Metastatic Breast Carcinoma in the Brain (tissue), 10 donors: ENCODE results near the genes TOP2A, SMARCE1, KRT20 and KRTAP9-1.

GRCh38 chr17:40178430-40178698 is 1.1 kb downstream of the RAPGEFL1 start:
- PRO-cap, 10 experiments = no peak in any of the 10 experiments

DNA sequence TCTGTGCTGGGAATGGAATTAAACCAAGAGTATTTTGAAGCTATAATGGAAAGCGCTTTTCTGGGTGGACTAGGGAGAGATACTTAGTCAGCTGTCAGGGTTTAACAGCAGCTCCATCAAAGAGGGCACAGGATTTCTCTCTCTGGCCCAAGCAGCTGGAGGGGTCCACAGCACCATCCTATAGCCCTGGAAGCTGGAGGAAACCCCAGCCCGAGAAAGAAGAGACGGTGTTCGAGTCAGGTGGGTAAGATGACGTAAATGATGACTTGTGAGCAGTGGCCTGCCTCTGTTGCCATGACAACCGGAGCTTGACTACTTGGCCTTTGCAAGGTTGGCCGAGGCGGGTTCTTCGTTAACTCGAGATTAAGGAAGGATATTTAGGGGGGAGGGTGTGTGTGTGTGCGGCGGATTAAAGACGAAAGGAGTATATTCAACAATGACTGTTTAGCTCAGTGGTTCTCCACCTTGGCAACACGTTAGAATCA is 531 bp upstream of the WIPF2 start:
- PRO-cap, 10 experiments = peak in 4 of 10 experiments; most common plus-strand start position 300 of the sequence (in 2); most common minus-strand start position 212 of the sequence (in 2)

DNA sequence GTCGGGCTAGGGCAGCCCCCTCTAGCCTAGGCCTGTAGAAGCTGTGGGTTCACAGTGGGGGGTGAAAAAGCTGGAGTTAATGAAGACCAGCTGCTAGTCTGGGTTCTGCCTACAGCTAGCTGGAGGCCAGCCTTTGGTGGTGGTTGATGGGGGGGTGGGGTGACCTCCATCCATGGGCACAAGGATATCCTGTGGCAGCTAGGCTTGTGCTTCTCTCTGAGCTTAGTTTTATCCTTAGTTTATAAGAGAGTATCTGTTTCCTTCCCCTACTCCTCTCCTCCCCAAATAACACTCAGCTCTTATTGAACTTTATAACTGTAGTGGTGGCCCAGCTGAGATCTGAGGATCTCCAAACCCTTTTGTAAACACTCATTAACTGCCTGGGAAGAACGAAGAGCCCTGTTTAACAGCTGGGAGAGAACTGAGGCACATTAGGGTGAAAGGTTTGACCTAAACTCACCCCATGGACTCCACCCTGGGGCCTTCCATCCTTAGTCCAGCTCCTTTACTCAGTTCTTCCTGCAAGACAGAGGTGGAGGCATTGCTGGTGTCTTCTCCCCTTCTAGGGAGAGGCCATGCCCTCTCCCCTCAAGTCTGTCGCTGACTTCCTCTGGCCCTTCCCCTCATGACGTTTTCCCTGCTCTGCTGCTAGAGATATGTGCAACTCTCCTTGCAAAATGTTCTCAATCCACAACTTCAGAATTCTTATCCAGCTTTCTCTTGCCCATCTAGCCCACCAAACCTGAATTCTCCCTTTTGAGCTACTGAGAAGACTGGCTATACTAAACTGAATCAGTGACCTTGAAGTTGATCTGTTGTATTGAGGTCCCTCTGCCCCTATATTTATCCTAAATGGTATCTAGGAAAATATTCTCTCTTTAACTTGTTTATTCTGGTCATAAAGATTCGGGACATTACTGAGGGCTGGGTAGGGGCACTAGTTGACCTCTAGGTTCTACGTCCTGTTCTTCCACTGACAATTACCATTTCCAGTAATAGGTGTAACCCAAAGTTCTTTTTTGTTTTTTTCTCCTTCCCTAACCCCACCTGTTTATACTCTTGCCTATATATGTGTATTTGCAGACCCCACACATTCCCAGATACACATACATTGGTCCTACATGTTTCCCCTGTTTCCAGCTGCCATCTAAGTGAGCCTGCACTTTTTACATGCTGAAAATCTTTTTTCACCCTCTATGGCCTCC is 1.1 kb upstream of the RARA start:
- PRO-cap, 10 experiments = peak in 2 of 10 experiments; most common plus-strand start position 512 of the sequence (in 2); most common minus-strand start position 286 of the sequence (in 1)

DNA sequence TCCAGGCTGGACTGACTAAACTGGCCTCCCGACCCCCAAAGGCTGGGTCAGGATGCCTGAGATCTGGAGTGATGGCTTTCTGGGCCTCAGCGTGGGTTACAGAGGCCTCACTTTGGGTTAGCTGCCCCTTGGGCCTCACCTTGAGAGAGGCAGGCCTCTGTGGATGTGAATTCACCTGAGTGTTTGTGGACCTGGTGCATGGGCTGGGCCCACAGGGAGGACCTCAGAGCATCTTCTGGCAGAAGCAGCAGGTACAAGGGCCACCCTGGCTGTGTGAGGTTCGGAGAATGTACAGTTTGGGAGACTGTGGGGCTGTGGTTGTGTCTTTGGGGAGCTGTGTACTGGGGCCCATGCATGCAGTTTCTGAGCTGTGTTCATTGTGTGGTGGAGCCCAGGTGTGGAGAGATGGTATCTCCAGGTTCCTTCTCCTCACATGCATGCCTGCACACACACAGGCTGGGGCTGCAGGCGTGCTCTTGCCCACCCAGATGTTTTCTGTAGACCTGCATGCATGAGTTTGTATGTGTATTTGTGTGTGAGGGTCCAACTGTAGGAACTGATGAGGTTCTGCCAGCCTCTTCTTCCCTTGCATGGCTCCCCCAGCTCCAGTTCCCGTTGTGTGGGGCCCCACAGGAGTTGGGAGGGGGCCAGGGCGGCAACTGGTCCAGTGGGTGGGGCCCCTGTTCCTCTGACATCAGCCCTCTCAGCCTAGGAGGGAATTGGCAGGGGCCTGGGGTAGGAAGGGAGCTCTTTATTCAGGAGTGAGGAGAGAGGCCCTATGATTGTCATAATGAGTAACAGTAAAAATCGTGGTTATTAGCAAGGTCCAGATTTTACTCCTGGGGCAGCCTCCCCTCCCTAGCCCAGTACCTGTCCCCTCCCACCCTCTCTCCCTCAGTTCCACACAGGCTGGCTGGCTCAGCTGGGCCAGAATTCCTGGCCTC is 18.5 kb downstream of the RARA start:
- PRO-cap, 10 experiments = no peak in any of the 10 experiments

GRCh38 chr17:40338991-40340119 is 25.2 kb downstream of the GJD3 start:
- PRO-cap, 10 experiments = no peak in any of the 10 experiments

GRCh38 chr17:40341881-40342772 is 22.4 kb downstream of the GJD3 start:
- PRO-cap, 10 experiments = peak in 10 of 10 experiments; most common plus-strand start chr17:40342141 (in 6); most common minus-strand start chr17:40342035 (in 4)

DNA sequence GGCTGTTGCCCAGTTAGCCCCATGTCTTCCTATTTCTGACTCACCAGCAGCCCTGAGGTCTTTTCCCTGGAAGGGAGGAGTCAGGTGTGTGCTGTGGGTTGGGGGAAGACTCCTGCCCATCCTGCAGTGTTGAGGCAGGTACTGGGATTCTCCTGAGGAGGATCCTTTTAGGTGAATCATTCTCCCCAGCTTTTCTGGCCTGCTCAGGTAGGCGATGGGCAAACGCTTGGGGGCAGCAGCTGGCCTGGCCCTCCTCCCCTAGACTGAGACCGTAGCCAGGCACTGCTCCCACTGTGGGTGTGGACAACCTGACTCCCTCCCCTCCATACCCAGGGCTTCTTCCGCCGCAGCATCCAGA is 15.1 kb downstream of the GJD3 start:
- PRO-cap, 10 experiments = no peak in any of the 10 experiments

GRCh38 chr17:40349809-40350948 is 14.4 kb downstream of the GJD3 start:
- PRO-cap, 10 experiments = no peak in any of the 10 experiments

- PRO-cap, 10 experiments = peak in 10 of 10 experiments; most common minus-strand start chr17:40417881 (in 5)
These were observed at the start of gene TOP2A for GRCh38 chr17:40417021-40418088. TSS of gene TOP2A (minus strand) at chr17:40417896.

DNA sequence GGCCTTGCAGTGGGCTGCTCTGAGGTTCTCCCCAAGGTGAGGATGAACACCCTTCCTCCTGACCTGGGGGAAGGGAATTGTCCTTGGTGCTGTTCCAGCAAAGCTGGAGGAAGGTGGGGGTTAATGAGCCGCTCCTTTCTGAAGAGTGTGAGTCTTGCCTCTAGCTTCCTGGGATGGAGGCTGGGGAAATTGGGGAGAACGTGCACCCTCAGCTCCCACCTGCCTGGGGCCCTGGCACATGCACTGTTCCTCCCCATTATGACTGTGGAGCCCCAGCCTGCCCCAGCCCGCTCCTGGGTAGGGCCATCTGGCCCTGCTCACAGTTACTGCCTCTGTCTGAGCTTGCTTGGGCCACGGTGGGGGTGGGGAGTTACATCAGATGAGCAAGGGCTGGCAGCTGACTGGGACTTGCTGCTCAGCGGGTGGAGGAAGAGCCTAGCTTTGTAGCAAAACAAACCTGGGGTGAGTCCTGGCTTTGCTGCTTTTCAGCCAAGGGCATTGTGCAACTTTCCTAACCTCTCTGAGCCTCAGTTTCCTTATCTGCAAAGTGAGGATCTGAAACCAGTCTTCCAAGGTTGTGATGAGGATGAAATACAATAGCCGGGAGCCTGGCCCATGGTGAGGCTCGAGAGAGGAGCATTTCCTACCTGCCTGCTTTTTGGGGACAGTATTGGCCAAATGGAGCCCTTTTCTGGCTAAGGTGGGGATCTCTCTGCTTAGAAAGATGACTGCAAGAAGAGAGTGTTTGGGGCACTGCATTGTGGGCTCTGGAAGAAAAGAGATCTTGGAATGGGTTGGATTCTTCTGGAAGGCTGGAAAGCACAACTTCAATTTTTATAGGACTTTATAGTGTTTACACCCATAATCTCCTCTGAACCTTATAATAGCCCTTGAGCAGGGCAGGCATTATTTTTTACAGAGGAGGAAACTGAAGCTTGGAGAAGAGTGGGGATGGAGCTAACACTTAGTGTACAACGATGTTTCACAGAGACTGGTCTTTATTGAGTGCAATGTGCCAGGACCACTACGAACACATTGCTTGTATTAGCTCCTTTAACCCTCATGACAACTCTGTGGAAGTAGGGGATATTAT is 10.8 kb downstream of the TNS4 start:
- PRO-cap, 10 experiments = peak in 2 of 10 experiments; most common plus-strand start position 375 of the sequence (in 1); most common minus-strand start position 315 of the sequence (in 1)

GRCh38 chr17:40498381-40498799 is 3.0 kb downstream of the TNS4 start:
- PRO-cap, 10 experiments = peak in 1 of 10 experiments; most common plus-strand start chr17:40498513 (in 1)

DNA sequence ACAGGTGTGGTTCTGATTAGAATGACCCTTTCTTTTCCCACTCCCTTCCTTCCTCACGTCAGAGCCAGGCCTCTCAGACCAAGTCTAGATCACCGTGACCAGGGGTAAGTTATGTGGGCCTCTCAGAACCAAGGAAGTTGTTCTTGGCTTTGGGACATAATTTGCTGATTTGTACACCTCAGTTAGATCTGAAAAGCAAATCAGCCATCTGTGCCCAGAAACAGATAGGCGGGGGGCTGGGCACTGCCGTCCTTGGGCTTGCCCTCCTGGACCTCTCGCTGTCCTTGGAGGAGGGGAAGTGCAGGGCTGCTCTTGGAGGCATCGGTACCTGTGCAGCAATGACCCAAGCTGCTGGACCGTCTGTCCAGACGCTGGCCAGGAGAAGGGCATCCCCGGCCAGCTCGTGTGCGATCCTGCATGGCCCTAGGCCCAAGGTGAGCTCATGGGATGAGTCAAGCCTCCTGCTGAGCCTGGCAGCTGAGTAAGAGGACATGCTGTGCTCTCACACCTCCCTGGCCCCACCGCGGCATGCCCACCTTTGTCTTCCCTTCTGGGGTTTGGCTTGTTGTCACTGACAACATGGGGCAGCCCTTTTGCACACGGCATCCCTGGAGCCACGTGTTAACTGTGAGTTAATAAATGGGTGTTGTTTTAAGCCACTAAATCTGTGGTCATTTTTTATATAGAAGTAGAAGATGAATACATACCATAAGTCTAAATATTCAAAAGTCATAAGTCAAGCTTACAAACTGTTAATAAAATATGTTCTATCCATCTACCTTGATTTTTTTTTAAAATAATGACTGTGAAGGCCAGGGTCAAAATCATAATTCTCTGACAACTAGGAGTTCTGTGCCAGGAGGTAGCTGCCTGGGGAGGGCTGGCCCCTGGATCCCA is 8.8 kb upstream of the TNS4 start:
- PRO-cap, 10 experiments = peak in 1 of 10 experiments; most common minus-strand start position 8 of the sequence (in 1)

GRCh38 chr17:40605365-40605933 is 40.2 kb upstream of the CCR7 start:
- PRO-cap, 10 experiments = no peak in any of the 10 experiments

- PRO-cap, 10 experiments = peak in 10 of 10 experiments; most common minus-strand start chr17:40647817 (in 8)
These were observed at the start of gene SMARCE1 for GRCh38 chr17:40647692-40647980. TSS of gene SMARCE1 (minus strand) at chr17:40647818.

DNA sequence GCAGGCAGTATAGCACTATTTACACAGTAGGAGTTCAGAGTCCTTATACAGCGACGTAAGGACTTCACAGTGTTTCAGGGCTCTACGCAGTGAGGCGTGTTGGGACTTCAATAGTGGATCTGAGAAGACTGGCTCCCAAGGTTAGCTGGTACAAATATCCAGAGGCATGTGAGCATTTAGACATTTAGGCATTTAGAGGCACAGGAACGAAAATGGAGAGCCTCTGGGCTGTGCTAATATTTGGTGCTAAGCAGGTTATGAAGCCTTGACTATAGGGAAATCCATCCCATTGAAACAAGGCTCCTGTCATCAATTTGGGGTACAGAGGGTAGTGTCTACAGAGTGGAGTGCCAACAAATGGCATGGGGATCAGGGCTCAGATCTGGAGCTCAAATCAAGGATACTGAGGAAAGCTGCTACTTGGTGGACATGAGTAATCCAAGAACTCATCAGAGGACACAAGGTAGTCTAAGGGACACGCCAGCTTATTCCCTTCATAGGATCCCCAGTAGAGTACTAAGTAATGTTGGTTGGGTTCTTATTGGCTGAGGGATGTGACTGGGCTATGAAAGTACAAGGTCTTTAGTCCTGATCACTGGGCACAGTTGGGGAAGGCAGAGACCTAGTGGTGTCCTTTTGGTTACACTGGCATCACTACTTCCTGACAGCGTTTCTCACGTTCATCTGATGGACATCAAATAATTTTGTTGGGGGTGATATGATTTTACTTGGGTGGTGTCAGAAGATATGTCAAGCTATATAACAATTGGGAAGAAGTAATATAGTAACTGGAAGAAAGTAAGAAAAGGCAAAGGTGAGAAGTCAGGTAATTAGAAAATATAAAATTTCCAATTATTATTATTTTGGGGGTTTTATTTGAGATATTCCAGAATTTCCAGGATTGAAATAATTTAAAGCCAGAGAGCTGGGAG is 5.2 kb downstream of the KRT10 start:
- PRO-cap, 10 experiments = no peak in any of the 10 experiments

GRCh38 chr17:40819495-40819836 is 2.9 kb downstream of the KRT10 start:
- PRO-cap, 10 experiments = peak in 1 of 10 experiments; most common minus-strand start chr17:40819661 (in 1)

DNA sequence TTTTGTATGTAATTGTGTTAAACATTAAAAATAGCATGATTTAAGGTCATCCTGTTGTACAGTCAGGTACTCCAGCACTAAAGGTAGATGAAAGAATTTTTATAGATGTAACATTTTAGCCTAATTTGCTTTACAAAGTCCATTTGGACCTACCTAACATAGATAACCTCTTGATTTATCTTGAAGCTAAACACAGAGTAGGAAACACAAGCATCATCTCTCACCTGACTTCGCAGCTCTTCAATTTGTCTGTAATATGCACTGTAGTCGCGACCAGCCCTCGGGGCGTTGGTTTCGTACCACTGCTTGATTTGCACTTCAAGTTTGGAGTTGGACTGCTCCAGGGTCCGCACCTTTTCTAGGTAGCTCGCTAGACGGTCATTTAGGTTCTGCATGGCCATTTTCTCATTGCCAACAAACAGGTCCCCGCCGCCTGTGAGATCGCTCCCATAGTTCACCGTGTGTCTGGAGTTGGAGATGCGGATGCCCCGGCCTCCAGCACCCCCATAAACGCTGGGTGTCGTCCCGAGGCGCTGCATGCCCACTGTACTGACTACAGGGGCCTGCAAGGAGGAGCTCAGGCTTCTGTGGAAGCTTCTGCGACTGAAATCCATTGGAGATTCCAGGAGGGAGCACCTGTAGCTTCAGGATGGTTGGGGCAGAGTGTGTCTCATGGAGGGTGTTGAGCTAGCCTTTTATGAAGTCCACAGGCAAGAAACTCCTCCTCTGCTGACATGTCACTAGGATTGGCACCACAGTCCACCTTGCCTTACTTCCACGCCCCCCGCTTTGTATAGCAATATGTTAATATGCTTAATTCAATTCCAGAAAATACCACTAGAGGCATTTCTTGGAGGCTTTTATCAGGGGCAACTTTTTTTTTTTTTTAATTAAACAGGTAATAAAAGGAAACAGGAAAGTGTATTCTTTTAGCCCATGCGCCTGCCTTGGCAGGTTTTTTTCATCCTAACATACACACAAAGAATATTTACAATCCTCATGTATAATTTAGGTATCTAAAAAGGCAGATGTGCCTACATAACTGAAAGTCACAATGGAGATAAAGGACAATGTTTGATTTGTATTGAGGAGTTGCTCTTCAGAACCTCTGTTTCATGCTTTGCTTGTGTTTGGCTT is at the start of gene KRT20:
TSS of gene KRT20 (minus strand) at position 671 of the 1,137 bp plus-strand sequence.
- PRO-cap, 10 experiments = peak in 1 of 10 experiments; most common minus-strand start position 671 of the sequence (in 1)

DNA sequence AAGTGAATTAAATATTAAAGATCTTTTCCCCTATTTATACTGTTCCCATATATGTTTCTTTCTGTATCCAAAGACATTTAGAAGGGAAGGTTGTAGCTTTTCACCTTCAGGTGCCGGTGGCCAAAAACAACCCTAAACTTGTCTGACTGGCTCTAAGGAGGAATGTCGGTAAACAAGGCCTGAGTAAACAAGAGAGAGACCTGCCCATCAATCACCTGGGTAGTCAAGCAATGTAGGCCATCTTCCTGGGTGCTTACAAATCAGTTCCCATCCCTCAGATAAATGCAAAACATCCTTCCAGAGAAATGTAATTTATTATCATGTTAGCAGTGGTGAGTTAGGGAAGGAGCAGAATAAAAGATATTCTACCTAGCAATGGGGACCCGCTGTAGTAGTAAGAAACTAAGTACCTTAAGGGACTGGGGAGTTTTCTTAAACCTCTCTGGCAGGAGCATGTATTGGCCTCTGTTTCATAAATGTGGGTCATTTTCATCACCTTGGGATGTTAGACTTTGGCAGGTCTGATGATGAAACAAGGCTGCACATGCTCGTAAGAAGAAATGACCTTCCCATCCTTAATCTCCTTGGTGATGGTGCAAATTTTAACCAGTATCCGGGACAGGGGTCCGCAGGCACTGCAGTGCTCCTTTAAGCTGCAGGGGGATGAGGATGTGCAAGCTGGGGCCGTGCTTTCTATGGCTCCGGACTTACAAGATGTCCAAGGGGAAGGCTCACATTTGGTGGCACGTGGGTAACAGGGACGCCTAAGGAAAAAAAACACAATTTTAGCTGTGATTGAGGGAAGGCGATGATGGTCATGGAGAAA is 8.4 kb downstream of the KRT39 start:
- PRO-cap, 10 experiments = peak in 2 of 10 experiments; most common plus-strand start position 263 of the sequence (in 2); most common minus-strand start position 127 of the sequence (in 1)

- PRO-cap, 10 experiments = no peak in any of the 10 experiments
These were observed 2.4 kb downstream of the KRT39 start for GRCh38 chr17:40964364-40964772.

DNA sequence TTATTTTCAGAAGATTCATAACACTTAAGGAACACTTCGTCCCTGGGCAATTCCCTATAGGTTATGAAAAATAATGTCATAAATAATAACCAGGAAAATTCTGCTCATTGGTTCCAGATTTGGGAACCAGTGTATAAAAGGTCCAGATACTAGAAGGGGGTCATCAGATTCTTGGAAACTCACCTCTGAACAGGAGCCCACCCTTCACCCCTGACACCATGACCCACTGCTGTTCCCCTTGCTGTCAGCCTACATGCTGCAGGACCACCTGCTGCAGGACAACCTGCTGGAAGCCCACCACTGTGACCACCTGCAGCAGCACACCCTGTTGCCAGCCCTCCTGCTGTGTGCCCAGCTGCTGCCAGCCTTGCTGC is at the start of gene KRTAP9-1:
TSS of gene KRTAP9-1 (plus strand) at position 219 of the 374 bp plus-strand sequence.
- PRO-cap, 10 experiments = no peak in any of the 10 experiments